Spleen (tissue), 7 donors: ENCODE results near the gene HECTD4.

- PRO-cap, 4 experiments, result no peak in any of the 4 experiments
- RAMPAGE, long total RNA, 4 experiments, result no peak in any of the 4 experiments
Measured at GRCh38 chr12:110355126-110355378, 48.5 kb downstream of the ANAPC7 start.

- PRO-cap, 4 experiments, result no peak in any of the 4 experiments
- RAMPAGE, long total RNA, 4 experiments, result no peak in any of the 4 experiments
Measured at GRCh38 chr12:110534384-110535195, 32.5 kb downstream of the RAD9B start.

GRCh38 chr12:110538991-110539406, 36.9 kb downstream of the RAD9B start:
- PRO-cap, 4 experiments, result no peak in any of the 4 experiments
- RAMPAGE, long total RNA, 4 experiments, result no peak in any of the 4 experiments

DNA sequence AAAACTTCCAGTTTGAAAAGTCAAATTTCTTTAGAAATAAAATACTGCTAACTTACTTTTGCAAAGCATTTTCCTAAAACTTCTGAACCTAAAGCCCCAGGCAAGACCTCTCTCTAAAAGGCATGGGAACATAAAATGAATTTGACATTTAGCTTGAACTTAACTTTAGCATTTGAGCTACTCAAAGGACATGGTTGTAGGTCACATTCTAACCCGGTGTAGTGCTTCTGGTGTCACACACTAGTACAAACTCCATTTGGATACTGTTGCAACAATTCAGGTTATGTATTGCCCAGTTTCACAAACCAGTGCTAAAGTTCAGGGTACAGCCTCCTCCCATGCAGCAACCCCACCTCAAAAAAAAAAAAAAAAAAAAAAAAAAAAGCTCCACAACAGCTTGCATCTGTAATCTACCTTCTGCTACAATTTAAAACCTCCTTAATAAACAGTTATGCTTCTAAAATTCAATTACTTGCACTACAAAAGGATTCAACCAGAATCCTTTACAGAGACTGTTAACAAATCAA, 7.8 kb downstream of the PPTC7 start:
- PRO-cap, 4 experiments, result no peak in any of the 4 experiments
- RAMPAGE, long total RNA, 4 experiments, result no peak in any of the 4 experiments

DNA sequence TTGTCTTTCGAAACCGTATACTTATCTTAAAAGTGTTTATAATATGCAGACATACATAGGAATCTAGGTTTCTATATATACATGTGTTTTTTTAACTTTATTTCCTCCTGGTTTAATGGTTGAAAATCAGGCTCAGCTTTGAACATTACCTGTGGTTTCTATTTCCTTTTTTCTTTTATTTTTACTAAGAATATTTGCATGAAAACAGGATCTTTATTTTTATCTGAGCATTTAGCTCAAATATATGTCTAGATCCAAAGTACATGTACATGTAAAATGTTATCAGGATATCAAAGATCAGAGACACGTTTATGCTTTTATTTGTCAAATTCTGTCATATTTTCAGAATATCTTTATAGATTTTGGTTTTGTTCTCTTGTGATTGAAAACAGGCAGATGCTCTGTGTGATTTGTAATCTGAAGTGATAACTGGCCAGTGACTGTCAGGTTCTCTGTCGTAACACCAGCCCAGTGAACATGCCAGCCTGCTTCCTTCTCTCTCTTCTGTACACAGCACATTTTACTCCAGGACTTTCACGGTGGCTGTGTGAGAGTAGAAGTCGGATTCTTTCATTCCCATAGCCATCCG, 13.7 kb downstream of the TCTN1 start:
- PRO-cap, 4 experiments, result peak in 3 of 4 experiments; most common plus-strand start position 518 of the sequence (in 2)
- RAMPAGE, long total RNA, 4 experiments, result no peak in any of the 4 experiments

GRCh38 chr12:110853632-110854204, 6.9 kb downstream of the CCDC63 start:
- PRO-cap, 4 experiments, result peak in 3 of 4 experiments; most common plus-strand start chr12:110854128 (in 1); most common minus-strand start chr12:110853955 (in 3)
- RAMPAGE, long total RNA, 4 experiments, result no peak in any of the 4 experiments

GRCh38 chr12:111034579-111035329, 789 bp downstream of the CUX2 start:
- PRO-cap, 4 experiments, result no peak in any of the 4 experiments
- RAMPAGE, long total RNA, 4 experiments, result no peak in any of the 4 experiments

- PRO-cap, 4 experiments, result no peak in any of the 4 experiments
- RAMPAGE, long total RNA, 4 experiments, result no peak in any of the 4 experiments
Measured at GRCh38 chr12:111170445-111171111, 136.6 kb downstream of the CUX2 start.

- PRO-cap, 4 experiments, result peak in 4 of 4 experiments; most common plus-strand start chr12:111405030 (in 4)
- RAMPAGE, long total RNA, 4 experiments, result no peak in any of the 4 experiments
Measured at GRCh38 chr12:111404505-111405204, 1.1 kb upstream of the SH2B3 start.

DNA sequence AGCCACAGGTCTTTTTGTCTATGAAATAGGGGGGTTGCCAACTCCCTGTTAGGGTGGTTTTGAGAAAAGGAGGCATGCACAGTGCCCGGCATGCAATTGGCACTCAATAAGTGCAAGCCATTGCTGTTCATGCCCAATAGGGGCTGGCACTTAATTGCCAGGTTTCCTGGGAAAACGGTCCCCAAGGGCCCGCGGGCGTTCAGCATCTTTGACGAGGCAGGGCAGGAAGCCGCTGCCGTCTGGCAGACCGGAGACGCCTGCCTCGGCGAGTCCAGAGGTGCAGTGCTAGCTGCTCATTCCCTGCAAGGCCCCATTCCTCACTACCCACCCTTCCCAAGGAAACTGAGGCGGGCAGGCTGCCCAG, 3.5 kb downstream of the SH2B3 start:
- PRO-cap, 4 experiments, result no peak in any of the 4 experiments
- RAMPAGE, long total RNA, 4 experiments, result no peak in any of the 4 experiments

DNA sequence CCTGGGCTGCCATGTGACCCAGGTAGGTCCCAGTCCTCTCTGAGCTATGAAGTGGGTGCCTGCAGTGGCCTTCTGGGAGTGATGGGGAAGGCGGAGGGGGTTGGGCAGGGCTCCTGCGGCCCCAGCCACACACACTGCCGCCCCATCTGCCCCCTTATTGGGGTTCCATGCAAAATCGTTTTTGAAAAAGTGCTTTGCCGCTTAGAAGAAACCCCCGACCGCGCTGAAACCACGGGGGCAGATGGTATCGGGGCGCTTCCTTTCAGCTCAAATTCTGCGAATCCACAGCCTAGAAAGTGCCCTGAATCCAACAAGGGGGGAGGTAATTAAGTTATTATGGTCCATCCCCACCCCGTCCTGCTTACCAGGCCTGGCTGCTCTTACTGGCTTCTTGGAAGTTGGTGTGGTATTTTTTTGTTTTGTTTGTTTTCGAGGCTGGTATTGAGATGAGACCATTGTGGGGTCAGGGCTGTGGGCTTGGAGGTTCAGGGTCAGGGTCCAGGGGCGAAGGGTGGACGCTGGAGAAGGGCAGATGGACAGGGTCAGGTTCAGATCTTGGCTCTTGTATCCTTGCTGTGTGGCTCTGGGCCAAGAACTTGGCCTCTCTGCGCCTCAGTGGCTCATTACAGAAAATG, 24.5 kb downstream of the SH2B3 start:
- PRO-cap, 4 experiments, result peak in 1 of 4 experiments; most common plus-strand start position 234 of the sequence (in 1); most common minus-strand start position 177 of the sequence (in 1)
- RAMPAGE, long total RNA, 4 experiments, result no peak in any of the 4 experiments

DNA sequence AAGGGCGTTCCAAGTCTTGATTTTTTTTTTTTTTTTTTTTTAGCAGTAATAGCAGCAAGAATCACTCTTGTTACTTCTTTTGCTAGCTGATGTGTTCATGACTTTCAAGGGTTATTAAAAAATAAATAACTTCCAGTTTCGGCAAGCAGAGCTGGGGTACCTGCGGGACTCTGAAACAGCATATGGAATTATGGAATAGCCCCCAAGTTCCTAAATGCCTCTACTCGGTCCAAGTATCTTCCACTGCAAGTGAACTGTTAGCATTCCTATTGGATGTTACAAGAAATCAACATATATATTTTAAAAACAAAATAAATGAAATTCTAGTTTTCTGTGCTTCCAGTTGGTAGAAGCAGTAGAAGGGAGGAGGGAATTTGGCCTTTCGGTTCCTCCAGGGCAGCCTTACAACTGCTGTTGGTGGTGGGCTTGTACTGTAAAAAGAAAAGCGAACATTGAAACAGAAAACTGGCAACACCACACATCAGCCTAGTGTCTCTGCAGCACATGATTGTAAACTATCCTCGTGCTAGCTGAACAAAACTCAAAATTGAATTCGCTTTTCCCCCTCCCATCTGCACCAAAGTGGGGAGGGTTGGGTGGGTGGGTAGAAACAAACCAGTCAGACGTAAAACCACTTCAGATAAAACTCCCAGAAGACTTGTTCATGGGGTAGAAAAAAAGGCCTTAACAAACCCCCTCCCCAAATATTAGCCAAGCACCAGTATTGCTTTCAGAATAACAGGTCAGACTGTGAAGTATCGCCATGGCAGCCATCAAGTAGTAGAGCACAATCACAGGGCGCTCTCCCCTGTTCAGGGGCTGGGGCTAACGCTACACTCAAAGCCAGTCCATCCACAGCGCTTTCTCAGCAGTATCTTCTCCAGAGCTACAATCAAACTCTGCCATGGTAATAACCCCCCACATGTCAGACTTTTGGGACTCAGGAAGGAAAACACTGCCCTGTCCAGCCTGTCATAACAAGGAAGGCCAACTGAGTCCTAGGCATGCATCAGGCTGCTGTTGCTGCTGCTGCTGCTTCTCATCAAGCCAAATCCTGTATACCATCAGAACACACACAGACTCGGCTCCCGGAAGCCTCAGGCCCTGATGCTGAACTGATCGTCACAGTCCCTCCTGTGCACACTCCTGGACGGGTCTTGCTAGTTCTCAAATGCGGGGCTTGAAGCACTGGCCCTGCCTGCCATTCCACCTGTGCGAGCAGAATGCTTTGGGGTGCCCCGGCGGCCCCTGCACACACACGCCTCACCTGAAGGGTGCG, 47.1 kb downstream of the SH2B3 start:
- PRO-cap, 4 experiments, result peak in 1 of 4 experiments; most common plus-strand start position 898 of the sequence (in 1)
- RAMPAGE, long total RNA, 4 experiments, result no peak in any of the 4 experiments

DNA sequence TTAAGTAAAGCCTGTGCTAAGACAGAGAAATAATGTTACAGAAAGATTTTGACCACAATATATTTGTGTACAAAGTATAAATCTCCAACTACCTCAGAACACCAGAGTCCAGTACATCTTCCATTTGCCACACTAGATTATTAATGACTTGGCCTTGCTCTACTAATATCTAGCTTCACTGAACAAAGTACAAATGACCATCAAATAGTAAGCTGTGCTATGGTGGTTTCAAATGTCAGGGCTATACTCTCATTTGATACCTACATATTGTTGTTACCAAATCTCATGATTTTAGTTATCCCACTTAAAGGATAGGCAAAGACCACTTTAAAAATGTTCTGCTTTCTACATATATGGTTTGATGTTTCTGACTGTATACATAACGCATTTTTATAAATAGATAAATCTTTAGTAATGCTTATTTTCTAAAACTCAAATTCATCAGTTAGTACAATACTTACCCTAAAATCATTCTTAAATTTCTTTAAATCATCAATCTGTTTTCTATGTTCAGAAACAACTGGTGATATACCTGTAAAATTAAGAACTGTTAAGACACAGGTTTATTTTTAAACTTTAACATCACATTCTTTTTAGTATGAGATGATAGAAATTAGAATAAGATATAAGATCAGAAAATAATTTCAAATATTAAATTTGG, 89.9 kb downstream of the ATXN2 start:
- PRO-cap, 4 experiments, result no peak in any of the 4 experiments
- RAMPAGE, long total RNA, 4 experiments, result no peak in any of the 4 experiments

DNA sequence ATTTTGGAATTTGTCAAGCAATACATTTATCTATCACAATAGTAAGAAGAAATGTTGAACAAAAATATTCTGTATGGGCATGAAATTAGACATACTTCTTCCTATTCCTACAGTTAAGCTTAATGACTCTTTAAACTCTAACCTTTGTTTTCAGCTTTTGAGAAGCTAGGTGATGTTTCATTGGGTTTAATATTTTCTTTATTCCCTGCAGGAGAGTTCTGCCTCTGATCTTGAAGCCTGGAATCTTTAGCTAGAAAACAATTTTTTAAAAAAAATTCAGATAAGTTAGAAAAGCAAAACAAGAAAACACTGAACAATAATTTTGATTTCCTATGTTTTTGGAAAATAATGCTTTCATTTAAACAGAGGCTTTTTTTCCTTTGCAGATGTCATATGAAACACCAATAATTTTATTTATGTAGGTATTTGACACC, 89.3 kb downstream of the ATXN2 start:
- PRO-cap, 4 experiments, result no peak in any of the 4 experiments
- RAMPAGE, long total RNA, 4 experiments, result no peak in any of the 4 experiments

GRCh38 chr12:111518013-111518554, 81.0 kb downstream of the ATXN2 start:
- PRO-cap, 4 experiments, result no peak in any of the 4 experiments
- RAMPAGE, long total RNA, 4 experiments, result no peak in any of the 4 experiments

GRCh38 chr12:111532715-111533518, 66.2 kb downstream of the ATXN2 start:
- PRO-cap, 4 experiments, result no peak in any of the 4 experiments
- RAMPAGE, long total RNA, 4 experiments, result no peak in any of the 4 experiments

DNA sequence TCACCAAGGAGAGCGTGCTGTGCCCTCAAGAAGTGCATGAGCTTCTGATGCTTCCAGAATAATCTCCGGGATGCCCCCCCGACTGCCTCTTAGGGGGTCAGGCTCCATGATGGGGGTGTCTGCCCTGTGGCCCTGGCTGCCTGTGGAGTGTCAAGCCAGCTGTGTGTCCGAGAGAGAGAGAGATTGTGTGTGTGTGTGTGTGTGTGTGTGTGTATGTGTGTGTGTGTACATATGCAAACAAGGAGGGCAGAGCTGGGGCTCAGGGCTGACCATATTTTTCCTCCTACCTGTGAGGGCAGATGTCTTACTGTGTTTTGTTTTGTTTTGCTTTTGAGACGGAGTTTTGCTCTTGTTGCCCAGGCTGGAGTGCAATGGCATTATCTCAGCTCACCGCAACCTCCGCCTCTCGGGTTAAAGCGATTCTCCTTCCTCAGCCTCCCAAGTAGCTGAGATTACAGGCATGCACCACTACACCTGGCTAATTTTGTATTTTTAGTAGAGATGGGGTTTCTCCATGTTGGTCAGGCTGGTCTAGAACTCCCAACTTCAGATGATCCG, 5.5 kb upstream of the ALDH2 start:
- PRO-cap, 4 experiments, result no peak in any of the 4 experiments
- RAMPAGE, long total RNA, 4 experiments, result no peak in any of the 4 experiments

- PRO-cap, 4 experiments, result no peak in any of the 4 experiments
- RAMPAGE, long total RNA, 4 experiments, result no peak in any of the 4 experiments
Measured at GRCh38 chr12:111888661-111889048, 46.6 kb downstream of the MAPKAPK5 start.

DNA sequence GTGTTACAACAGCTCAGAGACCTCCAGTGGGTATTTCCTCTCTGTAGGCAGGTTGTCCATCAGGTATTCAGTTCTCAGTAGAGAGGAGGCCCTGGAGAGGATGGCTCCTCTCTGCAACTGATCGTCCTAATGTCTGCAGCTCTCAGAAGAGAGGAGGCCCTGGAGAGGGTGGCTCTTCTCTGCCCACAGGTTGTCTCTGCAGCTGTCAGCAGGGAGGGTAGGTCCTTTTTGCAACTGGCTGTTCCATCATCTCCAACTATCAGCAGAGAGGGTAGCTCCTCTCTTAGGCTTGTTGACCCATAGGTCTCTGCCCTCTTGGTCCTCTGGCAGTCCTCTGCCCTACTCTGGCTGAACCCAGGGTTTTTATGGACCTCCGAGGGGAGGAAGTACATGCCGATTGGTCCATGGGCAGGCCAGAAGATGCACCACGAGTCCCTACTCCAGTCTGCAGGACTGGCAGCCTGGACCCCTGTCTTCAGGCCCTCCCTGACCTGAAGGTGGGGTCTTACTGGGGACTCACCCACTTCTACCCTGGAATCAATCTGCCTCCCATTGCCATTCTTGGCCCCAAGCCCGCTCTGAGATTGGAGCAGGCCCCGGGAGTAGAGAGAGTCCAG, 2.4 kb downstream of the TMEM116 start:
- PRO-cap, 4 experiments, result no peak in any of the 4 experiments
- RAMPAGE, long total RNA, 4 experiments, result no peak in any of the 4 experiments

DNA sequence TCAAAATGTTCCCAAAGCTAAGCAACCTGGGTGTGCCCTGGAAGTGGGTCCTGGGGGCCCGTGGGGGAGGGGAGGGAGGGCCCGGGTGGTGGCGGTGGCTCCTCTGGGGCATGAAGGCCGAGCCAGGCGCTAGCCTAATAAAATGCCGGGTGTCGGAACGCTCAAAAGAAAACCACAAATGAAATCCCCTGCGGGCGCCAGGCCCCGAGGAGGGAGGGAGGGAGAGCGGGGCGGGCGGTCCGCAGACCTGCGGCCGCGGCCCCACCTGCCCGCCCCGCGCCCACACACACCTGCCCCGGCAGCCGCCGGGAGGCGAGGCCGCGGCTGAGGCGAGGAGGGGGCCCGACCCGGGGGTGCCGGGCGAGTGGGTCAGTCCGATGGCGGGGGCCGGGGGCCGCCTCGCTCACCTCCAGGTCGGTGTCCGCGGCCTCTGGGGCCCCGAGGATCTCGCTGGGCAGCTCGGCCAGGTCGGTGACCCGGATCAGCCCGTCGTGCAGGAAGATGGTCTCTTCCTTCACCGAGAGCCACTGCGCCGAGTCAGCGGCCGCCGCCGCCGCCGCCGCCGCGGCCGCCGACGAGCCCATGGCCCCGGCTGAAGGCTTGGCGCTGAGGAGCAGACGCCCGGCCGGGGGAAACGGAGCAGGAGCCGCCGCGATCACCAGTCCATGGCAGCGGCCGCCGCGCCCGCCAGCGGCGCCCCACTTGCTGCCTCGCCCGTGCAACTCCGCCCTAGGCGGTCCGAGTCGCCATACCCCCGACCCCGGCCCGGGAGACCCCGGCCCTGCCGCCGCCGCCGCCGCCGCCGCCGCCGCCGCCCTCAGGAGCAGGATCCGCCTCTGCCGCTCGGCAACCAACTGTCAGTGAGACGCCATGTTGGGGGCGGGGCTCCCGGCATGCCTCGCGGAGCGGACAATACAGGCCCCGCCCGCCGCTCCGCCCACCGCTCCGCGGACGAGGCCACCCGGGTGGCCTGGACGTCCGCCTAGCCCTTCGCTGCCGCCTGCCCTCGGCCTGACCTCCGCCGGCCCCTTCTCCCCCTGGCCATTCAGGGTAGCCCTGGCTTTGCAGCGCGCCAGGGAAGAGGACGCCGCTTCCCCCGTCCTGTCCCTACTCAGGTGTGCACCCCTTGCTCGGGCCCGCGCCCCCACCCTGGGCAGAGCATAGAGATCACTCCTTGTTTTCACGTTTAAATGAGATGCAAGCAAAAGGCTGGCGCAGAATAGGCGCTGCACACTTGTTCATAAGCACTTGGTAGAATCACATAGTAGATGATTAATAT, at the start of gene HECTD4:
Gene HECTD4 (minus strand): TSS at position 887 of the 1,279 bp plus-strand sequence.
- PRO-cap, 4 experiments, result peak in 4 of 4 experiments; most common plus-strand start position 954 of the sequence (in 3); most common minus-strand start position 838 of the sequence (in 3)
- RAMPAGE, long total RNA, 4 experiments, result no peak in any of the 4 experiments